NT2/D1 (cell line): ENCODE results near the genes RFX8 and SLC9A4.

- RRBS, 2 experiments: no CpG with 5 or more reads among the region's 9 CpGs
Measured at GRCh38 chr2:101306287-101307162, 2.0 kb downstream of the RNF149 start.

DNA sequence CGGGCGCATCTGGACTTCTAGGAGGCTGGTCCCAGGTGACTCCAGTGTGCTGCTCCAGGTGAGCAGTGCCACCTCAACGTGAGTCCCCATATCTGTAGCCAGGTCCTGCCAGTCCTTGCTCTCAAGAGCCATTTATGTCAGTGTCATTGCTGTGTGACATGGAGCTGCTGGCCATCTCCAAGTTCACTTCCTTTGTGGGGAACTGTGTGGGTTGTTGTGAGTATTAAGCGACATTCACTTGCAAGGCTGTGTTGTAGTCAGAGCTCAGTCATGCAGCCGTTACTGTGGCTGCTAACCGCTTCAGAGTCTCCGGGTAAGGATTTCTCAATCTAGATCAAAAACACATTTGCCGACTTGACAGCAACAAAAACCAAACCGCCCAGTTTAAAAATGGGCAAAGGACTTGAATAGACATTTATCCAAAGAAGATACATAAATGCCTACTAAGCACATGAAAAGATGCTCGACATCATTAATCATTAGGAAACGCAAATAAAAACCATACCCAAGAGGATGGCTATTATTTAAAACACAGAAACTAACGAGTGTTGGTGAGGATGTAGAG lies at the start of gene RFX8:
TSS of gene RFX8 (minus strand) at position 196 of the 565 bp plus-strand sequence.
- RRBS, 2 experiments: no CpG with 5 or more reads among the region's 12 CpGs

DNA sequence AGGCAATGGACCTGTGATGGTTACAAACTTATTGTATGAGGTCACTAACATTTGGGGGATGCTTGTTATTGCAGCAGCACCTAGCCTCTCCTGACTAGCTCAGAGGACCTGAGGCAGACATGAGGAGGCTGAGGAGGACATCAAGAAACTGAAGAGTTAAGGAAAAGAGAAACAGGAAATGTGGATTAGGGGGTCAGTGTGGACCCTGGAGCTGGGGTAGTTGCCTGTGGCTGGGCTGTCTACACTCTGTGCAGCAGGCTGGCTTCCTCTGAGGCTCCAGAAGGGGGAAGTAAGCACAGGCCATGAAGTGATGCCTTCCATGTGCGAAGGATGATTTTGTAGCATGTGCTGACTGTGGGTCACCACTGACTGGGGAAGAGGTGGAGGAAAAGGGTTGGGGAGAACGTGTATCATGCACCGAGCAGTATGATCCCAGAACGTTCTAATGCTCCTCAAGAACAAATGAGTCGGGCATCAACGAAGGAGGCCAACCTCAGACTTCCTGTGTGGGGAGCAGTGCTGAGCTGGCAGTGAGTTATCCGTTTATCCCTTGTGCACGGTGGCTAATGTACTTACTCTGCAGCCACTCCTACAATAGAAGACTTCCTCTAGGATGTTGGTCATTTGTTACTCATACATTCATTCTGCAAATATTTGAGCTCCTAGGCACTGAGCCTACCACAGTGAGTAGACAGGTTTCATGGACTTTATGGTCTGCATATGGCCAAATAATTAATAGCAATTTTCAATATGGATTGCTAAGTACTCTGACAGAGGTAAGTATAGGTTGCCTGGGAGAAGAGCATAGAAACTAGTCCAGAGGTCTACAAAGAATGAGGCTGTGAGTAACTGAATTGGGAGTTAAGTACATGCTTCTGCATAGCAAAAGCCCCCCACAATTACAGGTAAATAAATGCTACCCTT lies 42.3 kb upstream of the RFX8 start:
- RRBS, 2 experiments: no CpG with 5 or more reads among the region's 8 CpGs

GRCh38 chr2:101766335-101766719 lies 68.8 kb downstream of the MAP4K4 start:
- RRBS, 2 experiments: no CpG with 5 or more reads among the region's 2 CpGs

DNA sequence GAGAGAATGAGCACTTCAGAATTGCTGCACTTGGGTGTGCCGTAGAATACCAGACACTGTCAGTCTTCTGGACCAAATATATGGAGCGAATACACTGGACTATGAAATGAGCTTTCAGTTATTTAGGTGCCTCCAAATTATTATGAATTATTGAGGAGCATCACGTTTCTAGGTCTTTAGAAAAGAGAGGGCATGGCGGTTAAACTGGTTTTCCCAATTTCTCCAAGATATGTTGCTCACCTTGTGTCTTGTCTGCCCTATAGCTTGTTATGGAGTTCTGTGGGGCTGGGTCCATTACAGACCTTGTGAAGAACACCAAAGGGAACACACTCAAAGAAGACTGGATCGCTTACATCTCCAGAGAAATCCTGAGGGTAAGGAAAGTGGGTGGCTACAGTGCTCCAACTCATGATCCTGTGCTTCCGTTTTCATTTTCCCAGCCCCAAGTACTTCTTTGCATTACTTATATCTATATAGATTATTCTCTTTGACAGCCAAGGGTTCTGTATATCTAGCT lies 127.6 kb downstream of the MAP4K4 start:
- RRBS, 2 experiments: no CpG with 5 or more reads among the region's 6 CpGs

DNA sequence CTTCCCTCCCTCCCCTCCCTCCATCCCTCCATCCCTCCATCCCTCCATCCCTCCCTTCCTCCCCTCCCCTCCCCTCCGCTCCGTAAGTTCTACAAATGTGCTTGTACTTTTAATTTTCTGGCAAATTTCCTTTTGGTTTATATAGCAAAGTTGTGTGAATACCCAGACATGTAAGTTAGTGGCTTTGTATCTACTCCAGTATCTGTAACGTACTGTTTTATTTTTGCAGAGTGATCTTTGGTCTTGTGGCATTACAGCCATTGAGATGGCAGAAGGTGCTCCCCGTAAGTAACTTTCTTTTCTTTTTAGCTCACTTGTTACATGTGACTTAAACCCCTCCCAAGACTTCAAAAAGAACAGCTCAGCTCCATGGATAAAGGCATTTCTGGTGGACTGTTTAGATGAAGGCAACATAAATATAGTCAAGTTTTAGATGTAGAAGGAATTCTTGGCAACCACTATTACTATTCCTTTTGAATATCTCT lies 136.7 kb downstream of the MAP4K4 start:
- RRBS, 2 experiments: no CpG with 5 or more reads among the region's 4 CpGs

- RRBS, 2 experiments: no CpG with 5 or more reads among the region's 4 CpGs
Measured at GRCh38 chr2:101842333-101842734, 144.8 kb downstream of the MAP4K4 start.

- RRBS, 2 experiments: no CpG with 5 or more reads among the region's 9 CpGs
Measured at GRCh38 chr2:101845896-101846653, 145.7 kb upstream of the IL1R2 start.

DNA sequence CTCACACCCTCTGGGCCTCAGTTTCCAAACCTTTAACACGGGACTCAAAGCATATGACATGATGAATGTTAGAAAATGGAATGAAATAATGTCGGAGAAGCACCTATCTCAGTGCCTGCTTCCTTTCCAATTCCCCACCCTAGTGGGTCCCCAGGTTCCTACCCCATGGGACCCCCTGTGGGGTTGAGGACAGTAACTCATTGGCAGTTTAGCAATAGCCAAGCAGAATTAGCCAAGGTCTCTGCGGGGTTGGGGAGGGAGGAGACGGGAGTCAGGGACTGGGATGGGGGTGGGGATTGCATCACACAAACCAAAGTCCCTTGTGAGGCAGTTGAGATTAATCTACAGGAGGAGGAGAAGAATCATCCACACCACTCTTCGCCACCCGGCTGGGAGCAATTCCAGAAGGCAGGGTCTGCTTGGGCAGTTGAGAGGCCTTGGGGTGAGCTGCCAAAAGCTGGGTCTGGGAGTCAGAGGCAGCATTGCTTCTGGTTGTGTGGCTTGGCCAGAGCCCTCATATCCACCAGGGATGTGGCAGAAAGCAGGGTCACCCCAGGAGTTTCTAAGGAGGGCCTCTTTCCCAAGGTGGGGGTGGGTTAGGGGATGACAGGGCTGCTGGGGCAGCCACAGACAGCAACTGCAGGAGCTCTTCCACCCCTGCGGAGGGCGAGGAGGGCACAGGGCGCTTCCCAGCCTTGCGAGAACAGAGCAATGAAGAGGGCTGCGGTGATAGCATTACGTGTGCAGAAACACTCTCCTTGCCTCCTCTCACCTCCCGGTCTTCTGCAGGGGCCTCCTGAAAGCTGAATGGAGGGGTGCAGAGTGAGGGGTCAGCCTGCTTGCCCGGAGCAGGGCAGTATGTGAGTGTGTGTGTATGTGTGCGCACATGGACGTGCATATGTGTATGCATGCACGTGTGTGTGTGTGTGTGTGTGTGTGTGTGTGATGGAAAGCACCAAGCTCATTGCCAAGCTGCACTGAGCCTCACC lies 29.7 kb upstream of the IL1R2 start:
- RRBS, 2 experiments: 88 to 93% methylated on average over 2 of the region's 17 CpGs

GRCh38 chr2:102034887-102035341 lies 43.2 kb downstream of the IL1R2 start:
- RRBS, 2 experiments: no CpG with 5 or more reads among the region's 10 CpGs

DNA sequence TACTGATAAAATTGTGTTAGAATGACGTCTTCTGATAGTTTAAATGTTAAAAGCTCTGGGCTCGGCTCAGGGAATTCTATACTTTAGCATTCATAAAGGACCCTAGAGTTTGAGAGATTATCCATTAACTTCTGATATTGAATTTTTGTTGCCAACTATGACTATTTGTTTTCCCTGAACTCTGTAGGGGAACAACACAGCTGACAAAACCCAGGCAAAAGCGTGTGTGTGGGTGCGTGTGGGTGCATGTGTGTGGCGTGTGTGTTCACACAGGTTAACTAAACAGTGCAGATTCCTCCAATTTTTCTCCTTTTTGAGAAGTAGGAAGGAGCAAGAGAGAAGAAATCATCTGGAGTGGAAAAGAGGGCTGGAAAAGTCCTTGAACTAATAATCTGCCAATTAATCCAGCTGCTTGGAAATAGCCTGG lies 40.8 kb upstream of the IL1R1 start:
- RRBS, 2 experiments: no CpG with 5 or more reads among the region's 5 CpGs

DNA sequence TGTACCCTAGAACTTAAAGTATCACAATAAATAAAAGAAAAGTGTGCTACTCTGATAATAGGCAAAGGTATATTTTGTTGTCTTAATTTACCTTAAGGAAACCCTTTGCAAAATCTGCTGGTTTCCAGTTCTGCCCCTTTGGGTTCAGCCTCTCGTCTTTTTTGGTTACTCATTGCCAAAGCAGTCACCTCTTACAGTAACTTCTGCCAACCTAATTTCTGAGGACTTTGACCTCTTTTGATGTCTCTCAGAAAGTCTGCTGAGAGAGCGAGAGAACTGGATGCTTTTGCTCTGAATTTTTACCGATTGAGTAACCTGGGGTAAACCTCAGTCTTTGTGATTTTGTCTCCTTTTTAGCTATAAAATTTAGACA lies 34.9 kb upstream of the IL1R1 start:
- RRBS, 2 experiments: no CpG with 5 or more reads among the region's 3 CpGs

DNA sequence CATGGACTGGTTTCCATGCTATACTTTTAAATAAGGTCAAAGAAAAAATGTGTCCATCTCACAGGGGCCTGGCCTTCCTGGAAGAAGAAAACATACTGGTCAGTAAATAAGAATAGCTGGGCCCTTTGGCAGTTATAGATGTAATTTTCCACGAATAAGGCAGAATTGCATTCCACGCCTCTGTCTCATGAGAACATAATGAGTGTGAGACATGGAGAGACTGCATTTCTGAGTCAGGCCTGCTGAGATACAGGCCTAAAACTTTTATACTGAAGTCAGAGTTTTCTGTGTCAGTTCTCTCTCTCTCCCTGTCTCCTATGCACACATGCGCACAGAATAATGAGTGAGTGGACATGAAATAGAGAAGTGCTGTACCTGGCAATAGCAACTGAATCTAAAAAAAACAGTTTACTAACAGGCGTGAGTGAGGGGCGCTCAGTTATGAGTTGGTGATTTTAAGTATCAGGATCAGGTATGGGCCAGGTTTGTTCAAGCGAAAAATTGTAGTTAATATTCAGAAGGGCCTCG lies 20.4 kb upstream of the IL1R1 start:
- RRBS, 2 experiments: no CpG with 5 or more reads among the region's 7 CpGs

GRCh38 chr2:102155436-102156340 lies 13.1 kb downstream of the IL1R1 start:
- RRBS, 2 experiments: no CpG with 5 or more reads among the region's 7 CpGs

GRCh38 chr2:102238235-102239036 lies 51.6 kb downstream of the IL1RL2 start:
- RRBS, 2 experiments: no CpG with 5 or more reads among the region's 7 CpGs

DNA sequence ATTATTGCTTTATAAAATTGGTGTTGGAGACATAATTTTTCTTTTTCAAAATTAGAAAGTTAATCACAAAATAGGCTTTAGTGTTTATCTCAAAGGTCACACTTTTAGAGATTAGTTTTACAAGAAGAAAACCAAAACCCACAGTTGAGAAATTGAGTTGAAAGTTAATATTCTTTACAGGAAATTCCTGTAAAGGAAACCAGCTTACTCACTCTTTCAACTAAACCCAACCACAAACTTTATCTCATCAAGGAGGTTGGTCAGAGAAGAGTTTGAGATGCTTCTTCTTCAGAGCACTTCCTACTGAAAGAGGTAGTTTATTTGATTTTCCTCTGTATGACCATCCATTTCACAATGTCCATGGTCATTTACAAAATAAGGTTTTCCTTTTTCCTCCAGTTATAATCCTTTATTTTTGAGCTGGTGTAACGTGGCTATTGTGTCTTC lies 4.6 kb upstream of the IL18RAP start:
- RRBS, 2 experiments: no CpG with 5 or more reads among the region's 1 CpG

GRCh38 chr2:102473041-102473544 lies at the start of gene SLC9A4:
Gene SLC9A4 (plus strand): TSS chr2:102473226.
- RRBS, 2 experiments: no CpG with 5 or more reads among the region's 3 CpGs

DNA sequence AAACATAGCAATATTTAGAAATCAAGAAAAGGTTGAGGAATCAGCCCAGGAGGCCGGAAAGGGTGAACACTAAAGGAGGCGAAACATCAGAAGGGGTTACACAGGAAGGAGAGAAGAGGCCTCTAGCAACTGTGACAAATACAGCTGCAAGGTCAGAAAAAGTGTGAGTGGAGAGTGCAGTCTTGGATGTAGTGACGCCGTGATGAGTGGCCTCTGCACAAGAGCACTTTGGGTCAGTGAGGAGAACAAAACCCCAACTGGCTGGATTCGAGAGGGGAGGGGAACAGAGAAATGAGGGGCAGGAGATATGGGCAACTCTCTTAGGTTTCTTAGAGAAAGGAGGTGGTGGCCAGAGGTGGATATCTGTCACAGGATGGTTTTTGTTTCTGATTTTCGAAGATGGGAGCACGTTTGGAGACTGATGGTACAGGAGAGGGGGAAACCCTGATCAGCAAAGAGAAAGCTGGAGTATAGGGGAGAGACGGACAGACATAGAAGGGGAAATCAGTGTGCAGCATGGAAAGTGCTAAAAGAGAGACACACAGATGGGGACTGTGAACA lies 46.5 kb downstream of the MFSD9 start:
- RRBS, 2 experiments: no CpG with 5 or more reads among the region's 8 CpGs

DNA sequence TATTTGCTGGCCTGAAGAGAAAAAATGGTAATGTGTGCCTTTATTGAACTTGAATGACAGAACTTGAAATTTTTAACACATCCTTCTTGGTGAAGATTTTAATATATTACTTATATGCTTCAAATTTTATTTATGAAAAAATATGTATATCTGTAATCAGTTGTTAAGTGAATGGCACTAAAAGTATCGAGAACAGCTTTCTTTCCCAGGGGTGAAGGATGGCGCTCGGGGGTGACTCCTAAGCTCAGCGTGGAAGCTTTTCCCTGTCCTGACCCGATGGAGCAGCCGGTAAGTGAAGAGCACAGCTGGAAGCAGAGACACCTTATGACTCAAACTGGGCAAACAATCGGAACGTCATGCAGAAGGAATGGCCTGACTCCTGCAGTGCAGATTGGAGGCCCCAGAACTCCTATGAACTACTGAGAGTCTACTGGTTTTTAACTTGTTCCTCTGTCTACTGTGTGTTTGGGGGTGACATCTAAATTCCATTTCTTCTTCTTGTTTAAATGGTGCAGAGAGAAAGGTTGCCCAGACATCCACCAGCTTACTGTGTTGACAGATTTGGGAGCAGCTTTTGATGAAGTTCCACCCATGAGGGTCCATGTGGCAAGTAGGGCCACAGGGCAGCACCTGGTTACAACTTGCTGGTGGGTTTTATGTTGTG lies 27.8 kb downstream of the MFSD9 start:
- RRBS, 2 experiments: no CpG with 5 or more reads among the region's 8 CpGs

GRCh38 chr2:104656537-104657154 lies 197.3 kb upstream of the POU3F3 start:
- RRBS, 2 experiments: no CpG with 5 or more reads among the region's 20 CpGs